Upper lobe of left lung (tissue), 5 donors: ENCODE measurements around a stretch of chr10.

DNA sequence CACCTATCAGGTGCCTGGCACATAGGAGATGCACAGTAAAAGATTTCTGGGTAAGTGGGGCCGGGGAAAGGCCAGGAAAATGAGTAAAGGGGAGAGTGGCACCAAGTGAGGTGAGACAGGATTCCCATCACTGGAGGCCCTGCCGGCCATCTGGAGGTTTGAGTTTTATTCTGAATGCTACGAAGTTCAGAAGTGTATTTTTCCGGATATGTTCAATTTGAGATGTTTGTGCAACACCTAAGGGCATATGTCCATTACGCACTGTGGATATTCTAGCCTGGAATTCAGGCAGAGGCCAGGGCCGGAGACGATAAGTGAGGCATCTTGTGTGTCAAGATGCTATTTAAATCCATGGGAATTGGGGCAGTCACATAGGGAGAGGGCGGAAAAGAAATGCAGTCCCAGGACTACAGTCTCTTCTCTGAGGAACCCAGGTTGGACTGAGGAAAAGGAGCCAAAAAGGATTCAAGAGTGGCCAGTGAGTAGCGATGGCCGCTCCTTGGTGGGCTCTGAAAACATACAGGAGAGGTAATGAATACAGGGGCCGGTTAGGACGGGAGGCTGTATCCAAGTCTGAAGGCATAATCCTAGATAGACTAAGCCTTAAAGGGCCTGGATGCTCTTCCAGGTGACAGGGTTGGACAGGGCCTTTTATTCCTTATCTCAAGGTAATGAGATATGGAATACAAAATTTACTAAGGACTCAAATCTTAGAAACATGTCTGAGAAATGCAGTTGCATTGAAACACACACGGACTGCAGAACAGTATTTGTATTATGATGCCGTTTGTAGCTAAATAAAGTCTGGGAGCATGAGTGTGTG lies 1.8 kb upstream of the SUV39H2 start:
- PRO-cap, 2 experiments: no peak in any of the 2 experiments
- RAMPAGE, long total RNA, 4 experiments: no peak in any of the 4 experiments

DNA sequence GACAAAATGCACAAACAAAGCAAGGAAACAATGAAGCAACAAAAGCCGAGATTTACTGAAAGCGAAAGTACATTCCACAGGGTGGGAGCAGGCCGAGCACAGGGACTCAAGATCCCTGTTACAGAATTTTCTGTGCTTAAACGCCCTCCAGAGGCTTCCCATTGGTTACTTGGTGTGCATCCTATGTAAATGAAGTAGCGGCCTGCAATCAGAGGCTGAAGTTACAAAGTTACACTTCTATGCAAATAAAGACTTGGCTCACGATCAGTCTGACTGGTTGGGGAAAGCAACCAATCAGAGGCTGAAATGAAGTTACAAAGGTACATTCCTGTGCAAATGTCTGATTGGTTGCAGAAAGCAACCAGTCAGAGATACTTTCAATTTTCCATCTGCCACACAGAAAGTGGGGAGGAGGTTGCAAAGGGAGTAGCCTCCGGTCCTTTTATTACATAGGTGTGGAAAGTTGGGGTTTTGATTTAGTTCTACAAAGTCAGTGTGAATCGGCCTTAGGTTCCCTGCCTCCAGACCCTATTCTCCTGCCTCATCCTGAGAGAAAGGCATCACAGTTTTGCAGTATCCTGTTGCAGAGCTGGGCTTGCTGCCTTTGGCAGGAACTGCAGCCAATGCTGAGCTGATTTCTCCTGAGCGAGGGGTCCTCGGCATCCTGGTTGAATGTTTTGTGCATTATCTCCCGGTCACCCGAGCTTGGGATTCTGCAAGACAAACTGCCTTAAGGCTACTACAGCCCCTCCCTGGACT lies 3.9 kb downstream of the ACBD7 start:
- PRO-cap, 2 experiments: peak in 1 of 2 experiments; most common plus-strand start position 399 of the sequence (in 1); most common minus-strand start position 114 of the sequence (in 1)
- RAMPAGE, long total RNA, 4 experiments: no peak in any of the 4 experiments

DNA sequence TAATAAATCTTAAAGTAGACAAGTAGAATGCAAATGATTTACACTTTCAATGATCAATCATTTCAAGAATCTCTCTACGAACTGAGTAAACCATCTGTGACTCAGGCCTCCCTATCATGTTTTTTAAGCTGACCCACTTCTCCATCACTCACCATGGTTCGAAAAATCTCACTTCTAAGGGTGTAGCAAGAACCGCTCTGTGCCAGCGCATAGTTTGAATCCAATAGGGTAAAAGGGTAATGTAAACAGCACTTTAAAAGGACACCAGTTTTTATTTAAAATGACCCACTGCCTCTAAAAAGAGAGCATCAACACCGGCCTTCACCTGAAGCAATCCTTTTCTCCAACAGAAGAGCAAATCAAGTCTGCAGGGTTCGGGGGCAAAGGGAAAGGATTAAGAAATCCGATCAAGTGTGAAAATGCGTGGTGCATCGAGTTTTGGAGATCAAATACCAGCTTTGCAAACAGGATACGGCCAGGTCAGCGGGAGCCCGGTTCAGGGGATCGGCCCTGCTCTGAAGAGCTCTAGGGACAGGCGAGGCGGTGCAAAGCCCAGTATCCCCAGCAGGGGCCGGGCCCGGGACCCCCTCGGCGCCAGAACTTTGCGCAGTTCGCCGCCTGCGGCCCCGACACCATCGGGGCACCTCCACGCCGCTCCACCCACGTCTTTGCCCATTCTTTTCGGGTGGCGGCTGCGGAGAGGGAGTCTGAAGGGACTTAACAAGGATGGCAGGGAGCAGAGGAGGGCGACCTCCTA lies 961 bp downstream of the NMT2 start:
- PRO-cap, 2 experiments: peak in 1 of 2 experiments; most common plus-strand start position 609 of the sequence (in 1)
- RAMPAGE, long total RNA, 4 experiments: no peak in any of the 4 experiments

DNA sequence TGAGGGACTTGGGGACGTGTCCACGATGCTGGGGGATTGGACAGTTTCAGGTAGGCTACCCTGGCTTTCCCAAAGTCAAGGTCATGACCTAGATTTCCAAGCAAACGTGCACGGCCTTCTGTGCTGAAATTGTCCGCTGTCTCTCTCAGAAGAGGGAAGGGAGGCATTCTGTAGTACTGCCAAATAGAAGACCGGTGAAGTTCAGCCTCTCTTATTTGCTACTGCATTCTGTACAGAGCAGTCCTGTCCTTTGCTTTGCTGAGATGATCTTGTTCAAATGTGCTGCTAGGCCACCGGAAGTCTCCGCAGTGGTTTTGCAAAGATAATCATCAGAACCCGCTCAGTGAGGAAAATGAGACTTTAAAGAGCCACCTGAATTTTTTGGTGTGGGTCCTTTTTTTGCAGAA lies 1.1 kb upstream of the NMT2 start:
- PRO-cap, 2 experiments: no peak in any of the 2 experiments
- RAMPAGE, long total RNA, 4 experiments: no peak in any of the 4 experiments

GRCh38 chr10:15195932-15196545 lies 27.5 kb upstream of the NMT2 start:
- PRO-cap, 2 experiments: no peak in any of the 2 experiments
- RAMPAGE, long total RNA, 4 experiments: no peak in any of the 4 experiments

- PRO-cap, 2 experiments: no peak in any of the 2 experiments
- RAMPAGE, long total RNA, 4 experiments: no peak in any of the 4 experiments
Measured at GRCh38 chr10:15442066-15442451, 71.0 kb upstream of the FAM171A1 start.

DNA sequence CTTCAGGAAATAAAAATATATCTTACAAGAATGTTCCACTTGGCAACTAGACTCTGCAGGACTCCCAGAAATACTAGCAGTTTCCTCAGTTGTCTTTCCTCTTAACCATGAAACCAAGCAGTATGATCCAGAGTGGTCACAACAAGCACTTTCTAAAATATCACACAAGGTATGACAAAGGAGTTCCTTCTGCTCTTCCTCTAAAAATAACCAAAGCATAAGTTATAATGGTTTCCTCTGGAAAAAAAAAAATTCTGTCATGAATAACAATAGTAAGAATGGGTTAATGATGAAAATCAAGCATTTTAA lies 19.0 kb downstream of the MINDY3 start:
- PRO-cap, 2 experiments: no peak in any of the 2 experiments
- RAMPAGE, long total RNA, 4 experiments: start-site peak on the minus strand in 1 of 4 experiments, centred at position 130 of the sequence, 6 reads per replicate

DNA sequence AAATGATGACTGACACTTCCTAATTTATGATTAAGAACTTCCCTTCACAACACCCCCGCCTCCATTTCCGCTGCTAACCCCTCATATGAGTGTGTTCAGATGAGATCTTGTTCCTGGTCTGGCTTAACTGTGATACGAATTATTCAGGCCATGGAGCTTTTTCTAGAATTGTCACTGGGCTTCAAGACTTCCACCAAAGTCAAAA lies 34.0 kb downstream of the PTER start:
- PRO-cap, 2 experiments: no peak in any of the 2 experiments
- RAMPAGE, long total RNA, 4 experiments: no peak in any of the 4 experiments

DNA sequence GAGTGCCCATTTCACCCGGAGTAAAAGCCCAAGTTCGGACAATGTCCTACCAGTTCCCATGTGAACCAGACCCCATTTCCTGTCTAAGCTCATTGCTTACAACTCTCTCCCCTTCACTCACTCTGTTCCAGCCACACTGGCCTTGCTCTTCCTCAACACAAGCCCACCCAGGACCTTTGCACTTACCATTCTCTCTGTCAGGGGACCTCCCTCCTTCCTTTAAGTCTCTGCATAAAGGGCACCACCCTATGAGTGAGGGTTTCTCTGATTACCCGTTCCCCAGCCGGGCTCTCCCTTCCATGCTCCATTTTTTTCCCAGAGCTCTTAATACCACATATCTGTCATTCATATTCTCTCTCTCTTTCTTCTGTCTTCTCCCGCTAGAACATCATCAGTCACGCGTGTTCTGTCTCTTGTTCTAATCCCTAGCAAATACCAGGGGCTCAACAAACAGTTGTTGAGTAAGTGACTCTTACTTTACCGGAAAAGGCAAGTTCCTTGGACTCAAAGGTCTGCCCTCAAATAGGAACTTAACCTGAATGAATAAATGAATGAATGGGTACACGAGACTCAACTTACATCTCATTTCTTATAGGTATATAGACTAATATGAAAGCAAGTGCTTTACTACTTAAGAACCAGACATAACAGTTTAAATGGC lies 68.5 kb downstream of the RSU1 start:
- PRO-cap, 2 experiments: no peak in any of the 2 experiments
- RAMPAGE, long total RNA, 4 experiments: start-site peak on the minus strand in 1 of 4 experiments, centred at position 283 of the sequence, 11 reads per replicate

GRCh38 chr10:16985895-16986299 lies 143.7 kb downstream of the CUBN start:
- PRO-cap, 2 experiments: no peak in any of the 2 experiments
- RAMPAGE, long total RNA, 4 experiments: no peak in any of the 4 experiments

DNA sequence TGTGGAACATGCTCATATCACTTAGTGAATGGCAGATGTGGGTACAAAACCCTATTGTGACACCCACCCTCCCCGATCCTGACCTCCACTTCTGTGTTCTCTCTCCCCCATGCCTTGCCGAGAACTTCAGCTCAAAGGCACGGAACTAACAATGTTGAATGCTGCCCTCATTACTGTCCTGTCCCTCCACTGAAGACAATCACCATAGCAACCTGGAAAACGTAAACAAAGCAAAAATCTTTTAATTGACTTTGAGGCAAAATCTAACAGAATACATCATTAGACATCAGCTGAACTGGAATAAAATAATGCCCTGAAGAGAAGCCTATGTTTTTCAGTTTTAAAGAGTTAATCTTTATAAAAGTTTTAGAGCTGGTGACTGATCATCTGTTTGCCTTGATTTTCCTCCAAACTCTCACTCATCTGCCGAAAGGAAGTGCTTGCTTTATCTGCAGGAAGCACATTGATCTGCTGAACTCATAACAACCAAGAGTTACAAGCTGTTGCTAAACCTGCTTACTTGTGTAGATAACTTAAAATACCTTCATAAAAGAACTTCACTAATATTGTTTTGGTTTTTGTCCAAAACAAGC lies 133.6 kb downstream of the CUBN start:
- PRO-cap, 2 experiments: no peak in any of the 2 experiments
- RAMPAGE, long total RNA, 4 experiments: no peak in any of the 4 experiments

- PRO-cap, 2 experiments: no peak in any of the 2 experiments
- RAMPAGE, long total RNA, 4 experiments: start-site peak on the minus strand in 1 of 4 experiments, at chr10:17171304-17171343 at its widest, 5 reads per replicate
Measured at GRCh38 chr10:17171100-17171477, 30.4 kb downstream of the TRDMT1 start.

GRCh38 chr10:17234533-17234936 lies 6.5 kb downstream of the VIM start:
- PRO-cap, 2 experiments: no peak in any of the 2 experiments
- RAMPAGE, long total RNA, 4 experiments: no peak in any of the 4 experiments

DNA sequence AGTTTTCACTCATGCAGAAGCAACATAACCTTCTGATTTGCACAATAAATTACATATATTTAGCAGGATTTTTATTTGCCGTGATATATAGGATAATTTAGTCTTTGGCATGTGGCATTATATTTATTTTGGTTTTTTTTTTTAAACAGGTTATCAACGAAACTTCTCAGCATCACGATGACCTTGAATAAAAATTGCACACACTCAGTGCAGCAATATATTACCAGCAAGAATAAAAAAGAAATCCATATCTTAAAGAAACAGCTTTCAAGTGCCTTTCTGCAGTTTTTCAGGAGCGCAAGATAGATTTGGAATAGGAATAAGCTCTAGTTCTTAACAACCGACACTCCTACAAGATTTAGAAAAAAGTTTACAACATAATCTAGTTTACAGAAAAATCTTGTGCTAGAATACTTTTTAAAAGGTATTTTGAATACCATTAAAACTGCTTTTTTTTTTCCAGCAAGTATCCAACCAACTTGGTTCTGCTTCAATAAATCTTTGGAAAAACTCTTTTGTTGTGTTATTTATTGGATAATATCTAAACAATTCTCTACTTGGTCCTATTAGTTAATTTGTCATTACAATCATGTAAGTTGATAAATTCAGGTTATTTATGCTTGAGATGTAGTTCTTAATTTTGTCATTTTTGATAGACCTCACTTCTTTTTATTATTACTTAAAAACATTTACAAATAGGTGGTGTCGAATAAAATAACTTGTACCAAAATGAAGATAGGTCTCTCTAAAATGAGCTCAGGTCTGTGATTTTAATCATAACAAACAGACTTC lies 9.2 kb downstream of the VIM start:
- PRO-cap, 2 experiments: no peak in any of the 2 experiments
- RAMPAGE, long total RNA, 4 experiments: no peak in any of the 4 experiments

- PRO-cap, 2 experiments: no peak in any of the 2 experiments
- RAMPAGE, long total RNA, 4 experiments: no peak in any of the 4 experiments
Measured at GRCh38 chr10:17586845-17587259, 30.3 kb downstream of the HACD1 start.

GRCh38 chr10:18179799-18180374 lies 39.7 kb downstream of the CACNB2 start:
- PRO-cap, 2 experiments: no peak in any of the 2 experiments
- RAMPAGE, long total RNA, 4 experiments: no peak in any of the 4 experiments

DNA sequence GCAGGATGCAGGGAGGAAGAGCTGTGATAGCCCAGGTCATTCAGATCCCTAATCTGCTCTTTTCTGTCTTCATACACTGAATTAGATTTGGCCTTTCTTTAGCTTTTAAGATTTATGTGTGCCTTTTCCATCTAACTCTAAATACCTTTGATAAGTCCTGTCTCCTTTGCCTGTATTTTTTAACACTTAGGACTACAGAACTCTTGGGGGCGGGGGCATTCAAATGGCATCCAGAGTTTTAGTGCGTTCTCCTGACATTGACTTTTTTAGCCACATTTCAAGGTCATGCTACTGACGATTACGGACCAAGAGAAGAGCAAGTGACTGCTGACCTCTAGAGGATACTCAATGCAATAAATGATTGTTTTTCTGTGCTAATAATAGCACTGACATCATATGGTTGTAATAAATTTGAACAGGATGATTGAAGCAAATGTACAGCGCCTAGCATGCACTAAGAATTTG lies 172.4 kb downstream of the CACNB2 start:
- PRO-cap, 2 experiments: no peak in any of the 2 experiments
- RAMPAGE, long total RNA, 4 experiments: no peak in any of the 4 experiments

- PRO-cap, 2 experiments: peak in 1 of 2 experiments; most common minus-strand start chr10:19030199 (in 1)
- RAMPAGE, long total RNA, 4 experiments: no peak in any of the 4 experiments
Measured at GRCh38 chr10:19030124-19030323, 18.6 kb upstream of the MALRD1 start.

DNA sequence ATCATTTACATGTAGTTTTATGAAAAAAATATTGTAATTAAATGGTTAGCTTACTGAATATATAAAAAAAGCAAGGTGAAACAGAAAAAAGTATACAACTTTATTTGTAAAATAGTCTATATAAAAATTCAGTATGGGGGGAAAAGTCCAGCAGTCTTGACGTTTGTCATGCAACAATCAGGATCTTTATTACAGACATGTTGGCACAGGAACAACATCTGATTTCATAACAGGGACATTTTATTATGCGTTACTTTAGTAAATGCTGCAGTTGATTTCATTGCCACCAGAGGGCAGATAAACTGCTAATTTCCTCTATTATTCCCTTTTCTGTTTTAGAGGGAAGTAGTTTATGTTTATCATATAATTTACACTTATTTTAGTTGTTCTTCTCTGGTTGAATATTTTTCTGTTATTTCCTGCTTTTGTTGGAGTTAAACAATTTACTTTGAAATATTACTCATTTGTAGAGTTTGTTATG lies 3.2 kb downstream of the PLXDC2 start:
- PRO-cap, 2 experiments: peak in 1 of 2 experiments; most common plus-strand start position 187 of the sequence (in 1); most common minus-strand start position 179 of the sequence (in 1)
- RAMPAGE, long total RNA, 4 experiments: no peak in any of the 4 experiments

GRCh38 chr10:19825608-19826058 lies 9.4 kb downstream of the PLXDC2 start:
- PRO-cap, 2 experiments: no peak in any of the 2 experiments
- RAMPAGE, long total RNA, 4 experiments: no peak in any of the 4 experiments